ENCODE data around the gene FRRS1L.

GRCh38 chr9:106621288-106621878 is 241.6 kb upstream of the ZNF462 start:
- PRO-cap, 6 experiments = no peak in any of the 6 experiments
- RAMPAGE, long total RNA, 2 experiments = no peak in any of the 2 experiments
- RRBS = no CpG with 5 or more reads among the region's 13 CpGs

- PRO-cap, 6 experiments = no peak in any of the 6 experiments
- RAMPAGE, long total RNA, 2 experiments = no peak in any of the 2 experiments
- RRBS = no CpG with 5 or more reads among the region's 28 CpGs
Measured at GRCh38 chr9:106861676-106862420, 1.1 kb upstream of the ZNF462 start.

GRCh38 chr9:106862594-106862806 is 466 bp upstream of the ZNF462 start:
- PRO-cap, 6 experiments = peak in 3 of 6 experiments; most common plus-strand start chr9:106862709 (in 3); most common minus-strand start chr9:106862654 (in 3)
- RAMPAGE, long total RNA, 2 experiments = no peak in any of the 2 experiments
- RRBS = no CpG with 5 or more reads among the region's 3 CpGs

- PRO-cap, 6 experiments = peak in 5 of 6 experiments; most common plus-strand start chr9:106921632 (in 2); most common minus-strand start chr9:106921494 (in 4)
- RAMPAGE, long total RNA, 2 experiments = no peak in any of the 2 experiments
- RRBS = no CpG with 5 or more reads among the region's 6 CpGs
Measured at GRCh38 chr9:106921388-106922206, 58.6 kb downstream of the ZNF462 start.

DNA sequence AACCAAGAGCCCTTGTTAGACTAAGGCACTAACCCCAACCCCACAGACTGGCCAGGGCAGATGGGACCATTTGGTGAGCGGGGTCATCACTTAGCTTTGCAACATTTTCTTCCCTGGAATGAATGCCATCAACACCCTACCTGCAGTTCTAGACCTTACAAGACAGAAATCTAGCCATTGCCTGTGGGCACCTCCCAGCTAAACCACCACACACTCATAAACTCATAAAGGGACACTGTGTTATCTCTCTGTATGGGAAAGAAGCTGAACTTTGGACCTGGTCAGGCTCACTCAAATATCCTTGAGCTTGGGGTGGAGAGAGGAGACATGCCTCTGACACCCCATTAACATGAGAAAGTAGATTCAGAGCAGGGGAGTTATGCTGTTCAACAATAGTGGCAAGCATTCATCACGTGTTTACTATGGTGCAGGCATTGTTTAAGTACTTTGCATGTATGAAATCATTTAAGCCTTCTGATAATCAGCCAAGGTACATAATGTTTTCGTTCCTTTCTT is 205.6 kb downstream of the ZNF462 start:
- PRO-cap, 6 experiments = no peak in any of the 6 experiments
- RAMPAGE, long total RNA, 2 experiments = no peak in any of the 2 experiments
- RRBS = no CpG with 5 or more reads among the region's 3 CpGs

DNA sequence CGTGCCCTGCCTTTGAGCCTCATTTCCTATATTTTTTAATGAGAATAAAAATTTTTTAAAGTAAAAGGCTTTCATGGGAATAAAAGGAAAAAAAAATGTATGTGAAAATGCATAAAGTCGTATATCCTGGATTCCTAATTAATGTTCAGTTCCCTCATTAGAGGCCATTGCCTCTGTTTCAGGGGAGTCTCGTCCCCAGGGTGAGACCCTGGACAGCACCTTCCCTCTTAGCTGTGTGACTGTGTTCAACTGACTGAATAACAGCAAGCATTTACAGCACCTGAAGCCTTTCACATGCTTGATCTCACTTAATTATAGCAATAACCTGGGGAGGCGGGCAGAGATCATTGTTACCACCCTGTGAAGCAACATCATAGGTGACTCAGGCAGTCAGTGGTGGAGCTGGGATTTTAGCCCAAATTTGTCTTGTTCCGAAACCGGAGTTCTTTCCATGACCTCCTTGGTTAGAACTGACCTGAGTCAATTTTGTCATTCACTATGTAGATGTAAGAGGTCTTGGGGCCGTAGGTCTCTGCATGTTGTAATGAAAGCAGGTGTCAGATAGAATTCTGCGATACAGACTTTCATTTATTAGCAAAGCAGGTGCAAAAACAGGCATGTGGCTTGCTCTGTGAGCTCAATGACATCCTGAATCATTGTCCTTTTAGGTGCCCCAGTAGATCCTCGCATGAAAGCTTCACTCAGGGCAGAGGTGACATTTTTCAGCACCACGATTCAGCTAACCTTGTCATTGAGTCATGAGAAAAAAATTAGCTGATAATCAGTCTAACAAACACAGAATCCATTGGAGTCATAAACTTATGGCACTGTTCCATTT is 105.1 kb upstream of the RAD23B start:
- PRO-cap, 6 experiments = no peak in any of the 6 experiments
- RAMPAGE, long total RNA, 2 experiments = no peak in any of the 2 experiments
- RRBS = no CpG with 5 or more reads among the region's 10 CpGs

DNA sequence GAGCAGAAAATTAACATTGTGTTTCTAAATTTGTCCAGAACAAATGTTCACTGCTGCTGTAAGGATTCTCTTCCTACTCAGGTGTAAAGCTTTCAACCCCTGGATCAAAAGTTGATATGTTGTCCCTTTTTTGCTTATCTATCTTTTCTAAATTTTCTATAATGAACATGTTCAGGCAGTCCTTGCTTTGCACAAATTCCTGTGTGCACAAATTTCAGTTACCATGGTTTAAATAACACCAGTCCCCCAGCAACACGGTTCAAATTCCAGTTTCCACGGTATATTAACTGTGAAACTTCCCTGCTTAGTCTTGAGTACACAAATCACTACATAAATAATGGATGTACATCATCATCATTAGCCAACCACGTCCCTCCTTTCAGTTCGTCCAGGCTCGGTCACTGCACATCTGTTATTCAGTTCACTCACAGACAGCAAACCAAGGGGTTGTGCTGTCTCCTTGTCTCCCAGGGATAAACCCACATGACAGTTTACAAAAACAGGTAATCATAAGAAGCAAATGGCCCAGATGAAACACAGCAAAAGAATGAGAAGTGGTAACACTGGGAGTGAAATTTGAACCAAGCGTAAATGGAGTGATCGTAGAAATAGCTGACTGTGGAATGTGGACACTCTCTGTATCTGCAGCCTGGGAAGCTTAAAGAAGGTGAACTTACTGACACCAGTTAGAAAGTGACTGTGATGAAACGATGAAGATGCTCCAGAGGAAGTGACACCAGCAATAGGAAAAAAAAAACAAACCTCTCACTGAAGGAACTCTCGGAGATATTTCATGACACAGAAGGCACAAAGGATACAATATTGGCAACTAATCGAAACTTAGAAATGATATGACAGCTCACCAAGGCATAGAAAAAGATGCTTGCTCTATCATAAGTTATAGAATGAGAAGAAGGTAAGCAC is 61.0 kb upstream of the RAD23B start:
- PRO-cap, 6 experiments = peak in 1 of 6 experiments; most common plus-strand start position 419 of the sequence (in 1)
- RAMPAGE, long total RNA, 2 experiments = no peak in any of the 2 experiments
- RRBS = no CpG with 5 or more reads among the region's 10 CpGs

DNA sequence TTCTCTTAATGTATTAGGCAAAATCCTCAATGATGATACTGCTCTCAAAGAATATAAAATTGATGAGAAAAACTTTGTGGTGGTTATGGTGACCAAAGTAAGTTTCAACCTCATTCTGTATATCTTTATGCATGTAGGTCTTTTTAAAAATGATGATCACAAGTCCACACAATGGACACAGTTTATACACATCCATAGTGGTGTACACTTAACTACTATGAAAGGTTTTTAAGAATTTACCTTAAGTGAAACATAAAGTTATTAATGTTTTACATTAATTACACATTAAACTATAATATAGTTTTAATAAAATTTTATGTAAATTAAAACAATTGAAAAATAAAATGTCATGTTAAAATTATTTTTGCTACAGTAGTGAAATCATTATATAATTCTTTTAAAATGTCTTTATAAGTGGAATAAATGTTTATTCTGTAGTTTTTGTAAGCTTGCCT is 19.0 kb downstream of the RAD23B start:
- PRO-cap, 6 experiments = no peak in any of the 6 experiments
- RAMPAGE, long total RNA, 2 experiments = no peak in any of the 2 experiments

- PRO-cap, 6 experiments = peak in 1 of 6 experiments; most common plus-strand start chr9:107487739 (in 1); most common minus-strand start chr9:107487568 (in 1)
- RAMPAGE, long total RNA, 2 experiments = no peak in any of the 2 experiments
- RRBS = 10% methylated on average over 21 of the region's 63 CpGs
Measured at GRCh38 chr9:107486959-107487878, 2.4 kb downstream of the KLF4 start.

DNA sequence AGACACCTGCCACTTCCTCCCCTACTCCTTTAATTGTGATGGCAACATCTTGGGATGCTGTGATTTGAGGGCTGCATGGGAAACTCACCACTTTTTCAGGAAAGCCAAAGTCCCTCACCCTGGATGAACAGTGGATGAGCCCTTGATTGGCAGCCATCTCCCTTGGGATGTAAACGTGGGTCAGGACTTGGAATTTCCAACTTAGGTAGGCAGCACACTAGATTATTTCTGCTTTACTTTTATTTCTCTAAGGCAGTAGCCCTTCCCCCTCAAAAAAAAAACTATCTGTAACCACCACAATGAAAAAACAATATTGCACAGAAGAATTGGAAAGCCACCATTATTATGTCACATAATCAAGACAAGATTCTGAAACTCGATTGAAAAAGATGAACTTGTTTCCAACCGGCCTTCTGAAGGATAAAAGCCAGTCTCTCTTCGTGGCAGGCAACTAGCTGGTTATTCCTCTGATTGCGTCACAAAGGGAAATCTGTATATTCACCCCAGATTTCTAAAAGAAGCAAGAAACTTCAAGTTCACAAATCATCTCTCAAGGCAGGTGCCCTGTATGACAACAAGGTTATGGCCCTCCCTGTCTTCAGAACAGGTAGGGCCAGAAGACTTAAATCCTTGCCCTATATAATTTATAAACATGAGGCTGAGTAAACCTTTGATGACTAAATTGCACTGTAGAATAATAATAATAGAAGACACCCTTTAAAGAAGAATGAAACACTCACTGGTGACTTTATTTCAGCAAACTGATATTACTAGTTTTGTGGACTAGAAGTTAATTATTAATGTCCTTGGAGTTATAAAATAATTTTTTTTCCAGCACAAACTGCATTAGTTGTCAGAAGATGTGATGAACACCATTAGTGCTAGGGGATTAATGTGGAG is 2.8 kb upstream of the KLF4 start:
- PRO-cap, 6 experiments = no peak in any of the 6 experiments
- RAMPAGE, long total RNA, 2 experiments = no peak in any of the 2 experiments
- RRBS = no CpG with 5 or more reads among the region's 5 CpGs

DNA sequence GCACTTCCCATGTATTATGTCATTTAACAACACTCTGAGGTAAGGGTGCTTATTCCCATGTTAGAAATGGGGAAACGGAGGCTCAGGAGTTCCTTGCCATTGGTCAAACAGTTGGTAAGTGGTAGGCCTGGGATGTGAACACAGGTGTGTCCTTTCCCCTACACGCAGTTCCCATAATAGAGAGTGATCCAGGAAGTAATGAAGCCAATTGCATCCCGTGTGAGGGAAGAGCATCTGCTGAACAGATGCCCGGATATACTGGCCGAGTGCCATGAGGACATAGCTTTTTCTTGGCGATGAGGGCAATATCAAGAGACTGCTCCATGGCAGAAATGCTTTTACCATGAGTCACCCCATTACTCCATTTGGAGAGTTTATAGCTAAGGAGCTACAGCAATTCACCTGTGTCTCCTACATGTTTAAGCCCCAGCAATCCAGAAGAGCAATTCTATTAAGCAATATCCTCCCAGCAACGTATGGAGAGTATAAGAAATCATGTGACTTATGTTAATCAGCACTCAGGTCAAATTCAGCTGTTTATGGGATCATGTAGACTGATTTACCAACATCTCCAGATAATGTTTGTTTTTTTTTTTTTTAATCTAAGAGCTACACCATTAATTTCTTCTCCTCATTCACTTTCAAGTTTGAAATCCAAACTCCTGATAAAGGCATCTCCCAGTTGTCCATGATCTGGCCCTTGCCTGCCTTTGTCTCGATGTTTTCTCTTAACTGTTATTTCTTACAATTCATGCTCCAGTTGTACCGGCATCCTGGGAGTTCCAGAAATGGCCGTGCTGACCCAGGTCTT is 222.0 kb upstream of the KLF4 start:
- PRO-cap, 6 experiments = no peak in any of the 6 experiments
- RAMPAGE, long total RNA, 2 experiments = no peak in any of the 2 experiments
- RRBS = no CpG with 5 or more reads among the region's 10 CpGs

GRCh38 chr9:107732658-107734081 is 243.6 kb upstream of the KLF4 start:
- PRO-cap, 6 experiments = peak in 4 of 6 experiments; most common plus-strand start chr9:107733773 (in 3); most common minus-strand start chr9:107733645 (in 2)
- RAMPAGE, long total RNA, 2 experiments = no peak in any of the 2 experiments
- RRBS = no CpG with 5 or more reads among the region's 16 CpGs

DNA sequence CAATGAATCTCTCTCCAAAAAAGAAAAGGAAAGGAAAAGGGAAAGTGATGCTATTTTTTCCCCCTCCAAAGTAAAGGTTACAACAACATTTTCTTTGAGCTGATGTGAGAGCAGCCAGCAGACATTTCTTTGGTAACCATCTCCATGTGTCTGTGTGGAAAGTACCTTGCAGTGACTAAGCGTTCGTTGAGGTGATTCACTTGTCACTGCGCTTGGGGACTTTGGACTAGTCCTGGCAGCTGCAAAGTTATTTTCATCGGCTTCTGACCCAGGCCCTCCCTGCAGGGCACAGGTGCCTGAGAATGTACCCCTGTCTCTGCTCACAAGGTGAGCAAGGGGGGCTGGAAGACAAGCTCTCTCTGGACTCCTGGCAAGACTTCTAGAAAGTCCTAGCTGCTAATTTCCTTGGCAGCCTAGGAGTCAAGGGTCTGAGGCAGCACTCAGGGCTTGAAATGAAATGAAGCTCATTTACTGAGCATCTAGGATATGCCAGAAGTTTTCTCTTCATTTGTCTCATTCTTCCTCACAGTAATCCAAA is 262.3 kb upstream of the KLF4 start:
- PRO-cap, 6 experiments = no peak in any of the 6 experiments
- RAMPAGE, long total RNA, 2 experiments = no peak in any of the 2 experiments
- RRBS = no CpG with 5 or more reads among the region's 4 CpGs

DNA sequence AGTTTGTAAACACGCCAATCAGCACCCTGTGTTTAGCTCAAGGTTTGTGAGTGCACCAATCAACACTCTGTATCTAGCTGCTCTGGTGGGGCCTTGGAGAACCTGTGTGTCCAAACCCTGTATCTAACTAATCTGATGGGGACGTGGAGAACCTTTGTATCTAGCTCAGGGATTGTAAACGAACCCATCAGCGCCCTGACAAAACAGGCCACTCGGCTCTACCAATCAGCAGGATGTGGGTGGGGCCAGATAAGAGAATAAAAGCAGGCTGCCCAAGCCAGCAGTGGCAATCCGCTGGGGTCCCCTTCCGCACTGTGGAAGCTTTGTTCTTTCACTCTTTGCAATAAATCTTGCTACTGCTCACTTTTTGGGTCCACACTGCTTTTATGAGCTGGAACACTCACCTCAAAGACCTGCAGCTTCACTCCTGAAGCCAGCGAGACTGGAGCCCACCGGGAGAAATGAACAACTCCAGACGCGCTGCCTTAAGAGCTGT is 461.6 kb downstream of the ACTL7B start:
- PRO-cap, 6 experiments = no peak in any of the 6 experiments
- RAMPAGE, long total RNA, 2 experiments = no peak in any of the 2 experiments
- RRBS = no CpG with 5 or more reads among the region's 11 CpGs

- PRO-cap, 6 experiments = peak in 3 of 6 experiments; most common plus-strand start chr9:109012491 (in 2); most common minus-strand start chr9:109012500 (in 2)
- RAMPAGE, long total RNA, 2 experiments = no peak in any of the 2 experiments
- RRBS = 2% methylated on average over 9 of the region's 44 CpGs
Measured at GRCh38 chr9:109011954-109013001, 1.0 kb downstream of the CTNNAL1 start.

DNA sequence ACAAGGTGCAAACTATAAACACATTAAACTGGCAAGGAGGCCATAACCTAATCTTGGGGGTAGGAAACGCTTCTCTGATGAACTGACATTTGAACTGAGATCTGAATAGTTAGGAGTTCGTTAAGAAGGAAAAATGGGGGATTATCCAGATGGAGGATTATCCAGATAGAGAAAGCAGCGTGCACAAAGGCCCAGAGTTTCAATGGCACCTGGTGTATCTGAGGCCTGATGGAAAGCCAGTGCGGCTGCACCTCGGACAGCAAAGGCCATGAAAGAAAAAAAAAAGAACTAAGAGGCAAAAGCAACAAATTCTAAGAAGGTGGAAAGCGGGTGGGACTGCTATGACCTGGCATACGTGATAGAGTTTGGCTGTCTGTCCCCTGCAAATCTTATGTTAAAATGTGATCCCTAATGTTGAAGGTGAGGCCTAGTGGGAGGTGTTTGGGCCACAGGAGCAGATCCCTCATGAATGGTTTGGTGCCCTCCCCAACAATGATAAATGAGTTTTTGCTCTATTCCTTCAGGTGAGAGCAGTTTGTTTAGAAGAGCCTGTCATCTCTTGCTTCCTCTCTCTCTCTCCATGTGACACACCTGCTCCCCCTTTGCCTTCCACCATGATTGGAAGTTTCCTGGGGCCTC is 13.1 kb upstream of the CTNNAL1 start:
- PRO-cap, 6 experiments = peak in 1 of 6 experiments; most common minus-strand start position 388 of the sequence (in 1)
- RAMPAGE, long total RNA, 2 experiments = no peak in any of the 2 experiments
- RRBS = no CpG with 5 or more reads among the region's 7 CpGs

- PRO-cap, 6 experiments = no peak in any of the 6 experiments
- RAMPAGE, long total RNA, 2 experiments = no peak in any of the 2 experiments
- RRBS = no CpG with 5 or more reads among the region's 4 CpGs
Measured at GRCh38 chr9:109078675-109079730, 40.7 kb downstream of the TMEM245 start.

GRCh38 chr9:109086181-109087088 is 33.3 kb downstream of the TMEM245 start:
- PRO-cap, 6 experiments = no peak in any of the 6 experiments
- RAMPAGE, long total RNA, 2 experiments = no peak in any of the 2 experiments
- RRBS = no CpG with 5 or more reads among the region's 7 CpGs

DNA sequence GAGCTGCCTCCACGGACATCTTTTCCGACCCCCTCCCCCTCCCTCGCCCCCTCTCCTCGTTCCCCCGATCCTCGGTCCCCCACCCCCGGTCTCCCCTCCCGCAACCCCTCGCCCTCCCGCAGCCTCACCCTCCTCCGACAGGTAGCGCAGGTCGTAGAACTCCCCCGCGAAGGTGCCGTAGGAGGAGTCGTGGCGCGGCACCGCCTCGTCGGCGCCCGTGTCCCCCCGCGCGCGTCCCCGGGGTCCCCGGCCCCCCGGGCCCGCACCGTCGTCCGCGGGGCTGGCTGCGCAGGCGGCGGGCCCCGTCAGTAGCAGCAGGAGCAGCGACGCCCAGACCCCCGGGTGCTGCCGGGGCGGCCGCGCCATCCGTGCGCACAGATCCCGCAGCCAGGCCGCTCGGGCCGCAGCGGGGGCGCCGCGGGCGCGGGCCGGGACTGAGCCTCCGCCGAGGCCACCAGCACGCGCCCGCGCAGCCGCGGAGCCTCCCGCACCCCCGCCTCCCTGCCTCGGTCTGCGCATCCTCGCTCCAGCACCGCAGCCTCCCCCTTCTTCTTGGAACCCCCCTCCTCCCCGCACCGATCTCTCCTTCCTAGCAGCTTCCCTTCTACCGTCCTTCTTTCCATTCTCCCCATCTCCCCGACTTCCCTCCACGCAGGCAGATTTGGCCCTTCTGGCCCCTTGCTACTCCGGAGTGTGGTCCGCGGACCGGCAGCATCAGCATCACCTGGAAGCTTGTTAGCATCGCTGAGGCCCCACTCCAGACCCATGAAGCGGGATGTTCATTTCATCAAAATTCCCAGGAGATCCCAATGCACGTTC is at the start of gene FRRS1L:
Gene FRRS1L, minus strand, starts transcription at position 477 of the 819 bp plus-strand sequence.
- PRO-cap, 6 experiments = no peak in any of the 6 experiments
- RAMPAGE, long total RNA, 2 experiments = no peak in any of the 2 experiments
- RRBS = 2% methylated on average over 27 of the region's 86 CpGs

- PRO-cap, 6 experiments = no peak in any of the 6 experiments
- RAMPAGE, long total RNA, 2 experiments = no peak in any of the 2 experiments
- RRBS = no CpG with 5 or more reads among the region's 11 CpGs
Measured at GRCh38 chr9:109345169-109345817, 24.4 kb upstream of the EPB41L4B start.